ENCODE results near the gene PDZD8.

DNA sequence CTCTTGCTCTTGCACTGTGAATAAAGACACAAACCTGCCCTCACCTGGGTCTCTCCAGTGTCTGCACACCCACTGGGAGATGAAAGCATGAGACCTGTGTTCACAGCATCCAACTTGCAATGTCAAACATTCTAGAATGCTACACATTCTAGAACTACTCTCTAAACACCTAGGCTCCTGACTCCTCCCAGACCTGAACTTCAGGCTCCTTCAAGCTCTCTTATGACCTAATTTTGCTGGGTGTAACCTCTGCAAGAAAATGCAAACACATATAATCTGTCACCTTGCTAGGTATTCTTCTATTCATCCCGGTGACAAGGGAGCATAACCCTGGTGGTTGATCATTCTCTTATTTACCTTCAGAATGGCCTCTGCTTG, 44.5 kb downstream of the ABLIM1 start:
- PRO-cap: no peak
- RRBS, 2 experiments: no CpG with 5 or more reads among the region's 1 CpG

DNA sequence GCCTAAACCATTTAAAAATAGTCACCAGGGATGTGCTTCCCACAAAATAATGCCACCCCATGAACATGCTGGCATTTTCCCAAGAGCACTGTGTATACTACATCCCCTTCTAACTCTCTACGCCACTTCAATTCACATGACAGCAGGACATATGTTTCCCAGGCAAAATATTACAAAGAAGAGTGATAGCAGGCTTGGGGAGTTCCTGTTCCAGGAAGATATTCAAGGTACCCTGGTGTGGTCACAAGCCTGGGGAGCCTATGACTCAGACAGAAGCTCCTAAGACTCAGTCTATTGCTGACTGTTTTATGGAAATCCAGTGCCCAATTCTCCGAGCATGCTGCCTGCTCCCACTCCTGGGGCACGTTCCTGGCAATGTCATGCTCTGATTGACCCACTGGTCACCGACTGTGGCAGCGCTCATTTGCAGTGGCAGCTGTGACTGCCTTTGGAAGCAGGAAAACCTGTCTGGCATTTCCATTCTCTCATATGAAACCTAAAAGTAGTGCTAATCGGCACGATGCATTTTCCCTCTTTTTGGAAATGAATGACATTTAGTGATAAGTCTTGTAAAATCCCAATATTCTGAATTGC, 23.5 kb upstream of the ABLIM1 start:
- PRO-cap: no peak
- RRBS, 2 experiments: no CpG with 5 or more reads among the region's 7 CpGs

DNA sequence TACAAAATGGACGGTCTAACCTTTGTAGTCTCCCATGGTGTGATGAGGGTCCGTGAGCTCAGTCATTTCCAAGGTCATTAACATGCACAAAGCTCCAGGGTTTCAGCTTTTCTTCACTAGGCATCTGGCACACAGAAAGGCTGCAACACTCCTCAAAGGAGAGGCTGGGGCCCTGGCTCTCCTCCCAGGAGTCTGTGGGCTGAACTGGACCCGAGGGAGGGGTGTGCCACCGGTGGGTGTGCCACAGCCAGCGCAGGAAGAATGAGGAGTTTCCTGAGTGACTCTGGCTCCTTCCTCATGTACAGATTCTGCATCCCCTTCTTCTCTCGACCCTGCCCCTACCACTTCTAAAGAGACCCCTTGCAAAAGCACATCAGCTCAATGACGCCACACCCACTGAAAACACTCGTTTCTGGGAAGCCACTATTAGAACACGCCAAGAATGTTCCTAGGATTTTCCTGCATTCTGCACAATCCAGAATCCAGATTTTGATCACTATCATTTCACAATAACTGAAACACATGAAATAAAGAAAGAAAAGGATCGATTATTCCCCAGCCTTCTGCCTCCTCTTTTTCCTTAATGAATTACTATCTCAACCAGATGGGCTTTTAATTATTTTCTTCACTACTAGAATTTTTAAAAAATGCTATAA, 26.3 kb upstream of the ABLIM1 start:
- PRO-cap: no peak
- RRBS, 2 experiments: no CpG with 5 or more reads among the region's 10 CpGs

DNA sequence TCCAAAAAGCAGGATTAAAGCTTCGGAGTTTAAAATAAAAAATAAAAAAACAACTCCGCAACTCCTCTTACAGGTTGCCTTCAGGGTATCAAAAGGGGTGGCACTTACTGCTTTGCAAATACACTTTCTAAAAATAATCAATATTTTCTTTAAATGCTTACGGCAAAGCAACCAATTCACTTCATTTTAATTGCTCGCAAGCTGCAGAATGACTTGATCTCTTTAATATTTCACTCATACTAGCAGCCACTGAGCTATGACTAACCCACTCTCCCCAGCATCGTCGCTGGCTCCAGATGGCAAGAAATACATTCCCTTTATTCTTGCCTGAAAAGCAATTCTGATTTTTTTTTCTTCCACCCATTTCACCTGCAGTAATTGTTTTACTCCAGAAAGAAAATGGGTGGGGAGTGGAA, 54.4 kb upstream of the FHIP2A start:
- PRO-cap: no peak
- RRBS, 2 experiments: no CpG with 5 or more reads among the region's 6 CpGs

- PRO-cap: no peak
- RRBS, 2 experiments: no CpG with 5 or more reads among the region's 2 CpGs
Observed at GRCh38 chr10:114966920-114967504, 29.0 kb downstream of the TRUB1 start.

- PRO-cap: unidirectional peak, plus-strand start at chr10:116948023
- RRBS, 2 experiments: no CpG with 5 or more reads among the region's 4 CpGs
Observed at GRCh38 chr10:116947498-116948201, 57.3 kb downstream of the SHTN1 start.

DNA sequence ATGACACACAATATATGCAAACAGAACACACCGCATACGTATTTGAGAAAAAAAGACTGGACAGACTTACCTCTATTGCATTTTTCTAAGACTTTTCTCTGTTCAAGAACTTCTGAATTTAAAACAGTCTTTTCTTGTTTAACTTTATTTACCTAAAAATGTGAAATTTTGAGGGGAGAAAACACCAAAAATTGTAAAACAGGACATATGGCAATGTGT, 56.2 kb downstream of the SHTN1 start:
- PRO-cap: no peak
- RRBS, 2 experiments: no CpG with 5 or more reads among the region's 2 CpGs

DNA sequence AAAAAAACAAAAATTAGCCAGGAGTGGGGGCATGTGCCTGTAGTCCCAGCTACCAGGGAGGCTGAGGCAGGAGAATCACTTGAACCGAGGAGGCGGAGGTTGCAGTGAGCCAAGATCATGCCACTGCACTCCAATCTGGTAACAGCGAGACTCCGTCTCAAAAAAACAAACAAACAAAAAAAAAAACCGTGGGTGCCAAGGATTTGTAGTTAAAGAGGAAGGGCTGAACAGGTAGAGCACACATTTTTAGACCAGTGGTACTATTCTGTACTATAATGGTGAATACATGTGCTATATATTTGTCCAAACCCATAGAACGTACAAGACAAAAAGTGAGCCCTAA, 17.3 kb downstream of the SHTN1 start:
- PRO-cap: no peak
- RRBS, 2 experiments: no CpG with 5 or more reads among the region's 6 CpGs

DNA sequence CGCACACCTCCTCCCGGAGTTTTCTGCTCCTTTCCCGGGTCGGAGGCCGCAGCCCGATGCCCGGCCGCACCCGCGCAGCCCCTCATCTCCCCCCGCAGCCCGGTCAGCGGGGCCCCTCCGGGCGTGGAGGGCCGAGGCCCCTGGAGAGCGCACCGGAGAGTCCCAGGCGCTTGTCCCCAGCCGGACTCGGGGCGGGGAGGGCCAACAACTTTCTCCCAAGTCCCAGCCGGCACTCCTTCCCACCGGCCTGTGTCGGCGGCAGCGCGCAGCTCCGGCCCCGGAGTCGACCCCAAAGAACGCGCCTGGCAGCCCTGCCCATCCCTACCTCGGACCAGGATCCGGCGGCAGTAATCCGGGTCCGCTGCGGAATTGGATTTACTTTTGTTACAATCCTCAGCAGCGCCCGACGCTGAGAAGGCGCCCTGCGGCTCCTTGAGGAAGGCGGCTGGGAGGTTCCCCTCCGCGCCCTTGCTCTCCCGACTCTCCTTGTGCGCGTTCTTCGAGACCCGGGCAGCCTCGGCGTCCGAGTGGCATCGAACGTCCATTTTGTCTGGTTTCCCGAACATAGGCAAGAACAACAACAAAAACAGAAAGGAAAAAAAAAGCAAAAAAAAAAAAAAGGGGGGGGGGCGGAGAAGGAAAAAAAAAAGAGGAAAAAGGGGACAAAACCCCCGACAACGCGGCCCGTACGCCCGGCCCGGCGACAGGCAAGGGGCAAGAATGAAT, 416 bp downstream of the VAX1 start:
- PRO-cap: no peak
- RRBS, 2 experiments: 4% methylated on average over 15 to 20 of the region's 67 CpGs

- PRO-cap: no peak
- RRBS, 2 experiments: no CpG with 5 or more reads among the region's 11 CpGs
Observed at GRCh38 chr10:117262159-117262669, 21.3 kb downstream of the SLC18A2 start.

- PRO-cap: bidirectional peak, plus-strand start at chr10:117375205, minus-strand start at chr10:117375143; bidirectional peak, plus-strand start at chr10:117375550, minus-strand start at chr10:117375440
- RRBS, 2 experiments: 2% methylated on average over 32 to 43 of the region's 121 CpGs
Observed at GRCh38 chr10:117374970-117375860, at the start of gene PDZD8. Gene PDZD8 (minus strand): TSS chr10:117375440.

DNA sequence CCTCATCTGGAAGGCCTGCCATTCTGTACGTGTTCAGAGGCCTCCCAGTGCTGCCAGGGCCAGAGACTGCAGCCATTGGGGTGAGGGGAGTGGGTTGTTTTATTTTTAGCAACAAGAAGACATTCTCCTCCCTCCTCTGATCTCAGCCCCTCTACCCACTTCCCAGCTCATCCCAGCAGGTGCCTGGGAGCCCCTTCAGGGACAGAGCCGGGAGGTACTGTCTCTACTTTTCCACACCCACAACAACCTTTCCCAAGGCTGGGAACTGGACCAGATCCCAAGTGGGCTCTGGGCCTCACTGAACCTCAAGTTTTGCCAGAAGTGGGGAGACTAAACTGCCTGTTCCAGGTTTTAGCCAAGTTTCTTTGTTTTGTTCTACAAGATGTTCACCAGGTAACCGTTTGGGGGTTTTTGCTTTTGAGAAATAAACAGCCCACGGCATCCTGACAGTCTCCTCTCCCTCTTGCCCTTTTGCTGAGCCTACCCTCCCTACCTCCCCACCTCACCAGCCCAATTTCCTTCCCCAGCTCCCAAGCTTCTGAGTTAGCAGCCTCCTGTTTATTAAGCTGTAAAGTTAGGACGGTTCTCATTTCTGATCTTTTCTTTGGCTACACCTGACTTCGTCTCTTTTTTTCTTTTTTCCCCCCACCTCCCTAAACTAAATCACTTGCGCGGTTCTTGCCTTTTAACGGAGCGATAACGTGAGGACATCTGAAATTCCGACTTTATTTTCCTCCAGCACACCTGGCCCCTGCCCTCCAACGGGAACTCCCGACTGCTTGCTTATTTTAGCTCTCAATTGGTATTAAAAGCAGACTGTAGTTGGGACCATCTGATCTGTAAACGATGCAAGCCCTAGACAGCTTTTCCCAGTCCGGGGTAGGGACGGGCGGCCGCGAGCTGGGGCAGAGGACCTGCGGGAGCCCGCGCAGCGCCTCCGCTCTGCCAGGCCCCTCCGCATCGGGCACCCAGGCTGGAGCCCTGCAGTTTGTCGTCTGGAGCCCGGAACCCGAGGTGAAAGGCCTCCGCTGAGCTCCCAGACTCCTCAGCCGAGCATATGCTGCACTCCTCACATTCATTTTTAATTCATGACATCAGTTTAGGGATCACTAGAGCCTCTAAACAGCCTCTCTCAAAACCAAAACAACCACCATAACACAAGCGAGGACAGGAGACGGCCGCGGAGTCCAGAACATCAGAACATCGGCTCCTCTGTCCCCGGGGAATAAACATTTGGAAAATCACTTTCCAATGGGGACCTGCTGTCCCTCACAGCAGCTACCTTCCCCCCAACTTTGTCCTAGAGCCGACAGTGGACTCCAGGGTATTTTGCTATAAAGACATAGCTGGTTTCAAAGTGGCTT, 10.2 kb upstream of the EMX2 start:
- PRO-cap: no peak
- RRBS, 2 experiments: no CpG with 5 or more reads among the region's 39 CpGs

DNA sequence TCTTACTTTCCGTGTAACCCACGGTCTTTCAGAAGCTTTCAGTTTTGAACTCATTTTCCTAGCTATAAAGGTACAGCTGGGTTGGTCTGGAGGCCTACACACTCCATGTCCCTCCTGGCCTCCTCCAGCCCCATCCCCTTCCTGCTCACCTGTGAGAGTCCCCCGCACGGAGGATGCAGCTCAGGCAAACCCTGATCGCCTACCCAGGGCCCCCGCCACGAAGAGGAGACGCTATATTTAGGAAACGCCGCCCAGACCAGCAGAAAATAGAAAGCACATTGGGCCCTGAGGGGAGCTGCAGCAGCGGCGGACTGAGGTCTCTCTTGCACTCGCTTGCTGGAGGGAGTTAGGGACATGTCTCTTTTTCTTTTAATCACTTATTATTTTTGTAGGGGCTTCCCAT, 4.8 kb downstream of the EMX2 start:
- PRO-cap: no peak
- RRBS, 2 experiments: no CpG with 5 or more reads among the region's 13 CpGs

- PRO-cap: no peak
- RRBS, 2 experiments: no CpG with 5 or more reads among the region's 5 CpGs
Observed at GRCh38 chr10:117549805-117550393, 7.4 kb downstream of the EMX2 start.

GRCh38 chr10:117720947-117721653, 178.6 kb downstream of the EMX2 start:
- PRO-cap: no peak
- RRBS, 2 experiments: 27 to 52% methylated on average over 5 of the region's 21 CpGs

DNA sequence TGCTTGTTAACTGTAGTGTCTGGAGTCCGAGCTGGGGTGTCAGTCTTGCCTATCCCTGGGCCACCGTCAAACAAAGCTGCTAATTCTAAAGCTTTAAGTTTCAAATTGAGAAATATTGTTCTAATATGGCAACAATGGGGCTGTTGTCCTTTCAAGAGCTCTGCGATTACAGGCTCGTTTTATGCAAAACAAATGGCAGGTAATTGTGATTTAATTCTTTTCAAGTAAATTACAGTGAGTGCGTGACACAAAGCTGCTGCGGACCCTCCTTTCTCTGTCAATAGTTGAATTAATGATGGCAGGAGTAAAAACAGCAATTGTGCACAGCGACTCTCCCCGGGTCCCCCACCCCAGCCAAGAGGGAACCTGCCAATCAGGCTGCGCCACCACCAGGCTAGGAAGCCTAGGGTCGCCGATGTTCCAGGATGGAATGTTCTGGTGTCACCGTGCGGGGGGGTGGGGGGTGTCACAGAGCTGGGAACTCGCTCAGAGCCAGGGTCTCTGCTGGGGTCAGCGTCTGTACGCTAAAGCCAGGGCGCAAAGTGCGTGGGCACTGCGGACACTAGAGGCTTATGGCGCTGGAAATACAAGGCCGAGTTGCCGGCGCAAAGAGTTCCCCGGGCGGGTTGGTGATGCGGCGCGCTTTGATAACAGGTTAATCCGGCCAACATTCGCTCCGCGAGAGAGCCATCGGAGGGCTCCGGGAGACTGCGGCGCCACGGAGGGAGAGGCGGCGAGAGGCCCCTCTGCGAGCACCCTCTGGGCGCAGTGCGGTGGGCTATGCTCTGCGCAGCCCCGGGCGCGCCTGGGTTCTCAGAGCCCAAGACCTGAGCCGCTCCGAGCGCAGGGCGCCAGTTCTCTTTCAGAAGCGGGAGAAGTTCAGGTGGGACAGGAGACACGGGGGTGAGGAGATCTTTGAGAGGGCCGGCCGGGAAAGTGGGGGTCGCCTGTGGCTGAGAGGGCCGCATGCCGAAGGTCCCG, 192.2 kb downstream of the EMX2 start:
- PRO-cap: no peak
- RRBS, 2 experiments: 4 to 6% methylated on average over 15 to 19 of the region's 58 CpGs

GRCh38 chr10:118039910-118040531, 6.7 kb downstream of the RAB11FIP2 start:
- PRO-cap: no peak
- RRBS, 2 experiments: no CpG with 5 or more reads among the region's 7 CpGs

DNA sequence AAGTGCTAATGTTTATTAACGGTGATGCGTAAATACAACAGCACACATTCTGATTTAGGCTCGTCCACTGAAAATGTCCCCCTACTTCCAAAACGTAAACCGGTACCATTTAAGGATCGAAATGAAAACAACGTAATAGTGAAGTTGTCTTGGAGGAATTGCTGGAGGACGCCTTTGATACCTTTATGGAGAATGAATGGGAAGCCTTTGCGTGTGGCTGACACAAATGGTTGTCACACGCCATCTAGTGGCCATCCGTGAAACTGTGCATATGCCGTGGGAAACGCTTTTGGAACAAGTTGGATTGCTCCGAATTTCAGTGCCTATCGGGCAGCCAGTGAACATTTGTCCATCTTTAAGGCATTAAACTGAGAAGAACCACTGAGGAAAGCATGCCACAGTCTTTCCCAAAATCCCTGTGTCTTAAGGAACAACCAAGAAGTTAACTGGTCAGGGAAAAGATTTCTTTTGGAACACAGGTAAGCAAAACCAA, 100.9 kb downstream of the FAM204A start:
- PRO-cap: no peak
- RRBS, 2 experiments: no CpG with 5 or more reads among the region's 15 CpGs

DNA sequence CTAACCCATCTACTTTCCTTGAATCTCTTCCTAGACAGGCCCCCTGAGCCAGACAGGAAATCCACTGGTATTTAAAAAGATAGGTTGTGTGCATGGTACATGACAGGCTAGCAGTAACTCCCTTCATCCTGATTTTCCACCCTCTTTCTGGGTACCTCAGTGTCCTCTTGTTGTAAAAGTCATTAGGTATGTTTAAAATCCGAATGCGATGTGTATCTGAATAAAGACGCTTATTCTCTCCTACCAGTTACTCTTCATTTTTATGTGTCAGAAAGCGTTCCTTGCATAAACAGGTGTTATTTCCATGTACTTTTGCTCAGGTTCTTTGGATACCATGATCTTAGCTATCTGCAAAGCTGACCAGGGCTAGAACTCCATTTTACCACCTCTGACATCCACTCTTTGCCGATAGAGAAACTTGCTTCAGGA, 43.9 kb downstream of the FAM204A start:
- PRO-cap: no peak
- RRBS, 2 experiments: no CpG with 5 or more reads among the region's 5 CpGs

GRCh38 chr10:118459631-118460035, 117.5 kb upstream of the FAM204A start:
- PRO-cap: no peak
- RRBS, 2 experiments: no CpG with 5 or more reads among the region's 9 CpGs